SK-N-SH (cell line): ENCODE data around the gene RAB6B.

- RRBS, result no CpG with 5 or more reads among the region's 7 CpGs
CAGE:
- cytosol, long polyA plus RNA, result no peak
- long polyA plus RNA, result no peak
- nucleus, long polyA plus RNA, result no peak
Measured at GRCh38 chr3:133459431-133459890, 59.6 kb downstream of the BFSP2 start.

GRCh38 chr3:133469133-133469474 is 69.2 kb downstream of the BFSP2 start:
- RRBS, result no CpG with 5 or more reads among the region's 6 CpGs
CAGE:
- cytosol, long polyA plus RNA, result no peak
- long polyA plus RNA, result no peak
- nucleus, long polyA plus RNA, result no peak

DNA sequence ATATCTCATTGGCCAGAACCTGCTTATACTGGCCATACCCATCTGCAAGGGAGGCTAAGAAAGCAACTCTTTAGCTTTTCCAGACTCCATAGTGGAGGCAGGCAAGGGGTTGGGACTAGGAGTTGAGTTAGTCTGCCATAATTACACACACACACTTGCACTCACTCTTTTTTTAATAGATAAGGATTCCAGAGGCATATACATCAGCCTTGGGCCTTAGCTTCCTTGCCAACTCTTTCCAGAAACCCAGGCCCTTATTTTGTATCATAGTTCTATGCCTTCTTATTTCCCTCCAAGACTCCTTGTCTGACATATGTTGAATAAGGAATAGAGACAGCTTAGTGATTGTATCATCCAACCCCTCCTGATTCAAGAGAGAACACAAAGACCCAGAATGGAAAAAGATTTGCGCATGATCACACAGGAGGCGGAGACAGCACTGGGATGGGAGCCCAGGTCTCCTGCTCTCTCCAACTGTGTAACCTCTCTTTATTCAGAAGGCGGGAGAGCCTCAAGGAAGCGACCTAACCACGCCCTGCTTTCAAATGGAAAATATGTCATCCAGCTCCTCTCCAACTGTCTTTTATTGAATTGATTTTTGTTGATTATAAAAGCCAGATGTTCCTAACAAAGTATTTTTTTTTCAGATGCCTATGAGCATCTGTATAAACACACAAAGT is 74.2 kb downstream of the BFSP2 start:
- RRBS, result no CpG with 5 or more reads among the region's 5 CpGs
CAGE:
- cytosol, long polyA plus RNA, result no peak
- long polyA plus RNA, result no peak
- nucleus, long polyA plus RNA, result no peak

GRCh38 chr3:133535732-133536325 is 37.7 kb upstream of the CDV3 start:
- RRBS, result no CpG with 5 or more reads among the region's 2 CpGs
CAGE:
- cytosol, long polyA plus RNA, result no peak
- long polyA plus RNA, result no peak
- nucleus, long polyA plus RNA, result no peak

GRCh38 chr3:133536667-133537067 is 36.8 kb upstream of the CDV3 start:
- RRBS, result no CpG with 5 or more reads among the region's 2 CpGs
CAGE:
- cytosol, long polyA plus RNA, result no peak
- long polyA plus RNA, result no peak
- nucleus, long polyA plus RNA, result no peak

GRCh38 chr3:133574815-133575343 is 1.4 kb downstream of the CDV3 start:
- RRBS, result no CpG with 5 or more reads among the region's 8 CpGs
CAGE:
- cytosol, long polyA plus RNA, result no peak
- long polyA plus RNA, result no peak
- nucleus, long polyA plus RNA, result no peak

GRCh38 chr3:133589494-133590185 is 16.2 kb downstream of the CDV3 start:
- RRBS, result no CpG with 5 or more reads among the region's 10 CpGs
CAGE:
- cytosol, long polyA plus RNA, result no peak
- long polyA plus RNA, result no peak
- nucleus, long polyA plus RNA, result no peak

DNA sequence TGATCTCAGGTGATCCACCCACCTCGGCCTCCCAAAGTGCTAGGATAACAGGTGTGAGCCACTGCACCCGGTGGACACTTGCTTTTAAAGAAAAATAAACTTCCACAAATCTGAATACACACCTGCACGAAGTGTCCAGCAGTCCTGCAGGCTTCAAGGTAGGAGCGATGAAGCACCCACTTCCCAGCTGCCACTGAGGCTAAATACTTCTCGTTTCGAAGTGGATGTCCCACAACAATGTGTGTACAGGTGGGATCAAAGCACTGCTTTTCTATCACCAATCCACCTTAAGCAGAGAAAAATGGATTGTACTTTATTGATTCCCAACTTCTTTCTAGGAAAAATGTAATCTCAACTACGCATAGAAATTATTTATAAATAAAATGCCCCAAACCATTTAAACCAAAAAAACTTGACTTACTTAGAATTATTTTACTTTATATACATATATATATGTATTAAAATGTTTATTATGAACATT is 38.8 kb downstream of the CDV3 start:
- RRBS, result no CpG with 5 or more reads among the region's 7 CpGs
CAGE:
- cytosol, long polyA plus RNA, result no peak
- long polyA plus RNA, result no peak
- nucleus, long polyA plus RNA, result no peak

- RRBS, result 29% methylated on average over 1 of the region's 2 CpGs
CAGE:
- cytosol, long polyA plus RNA, result no peak
- long polyA plus RNA, result no peak
- nucleus, long polyA plus RNA, result no peak
Measured at GRCh38 chr3:133663834-133664168, 2.1 kb upstream of the TOPBP1 start.

- RRBS, result no CpG with 5 or more reads among the region's 5 CpGs
CAGE:
- cytosol, long polyA plus RNA, result no peak
- long polyA plus RNA, result no peak
- nucleus, long polyA plus RNA, result no peak
Measured at GRCh38 chr3:133757827-133758142, 11.6 kb downstream of the TF start.

DNA sequence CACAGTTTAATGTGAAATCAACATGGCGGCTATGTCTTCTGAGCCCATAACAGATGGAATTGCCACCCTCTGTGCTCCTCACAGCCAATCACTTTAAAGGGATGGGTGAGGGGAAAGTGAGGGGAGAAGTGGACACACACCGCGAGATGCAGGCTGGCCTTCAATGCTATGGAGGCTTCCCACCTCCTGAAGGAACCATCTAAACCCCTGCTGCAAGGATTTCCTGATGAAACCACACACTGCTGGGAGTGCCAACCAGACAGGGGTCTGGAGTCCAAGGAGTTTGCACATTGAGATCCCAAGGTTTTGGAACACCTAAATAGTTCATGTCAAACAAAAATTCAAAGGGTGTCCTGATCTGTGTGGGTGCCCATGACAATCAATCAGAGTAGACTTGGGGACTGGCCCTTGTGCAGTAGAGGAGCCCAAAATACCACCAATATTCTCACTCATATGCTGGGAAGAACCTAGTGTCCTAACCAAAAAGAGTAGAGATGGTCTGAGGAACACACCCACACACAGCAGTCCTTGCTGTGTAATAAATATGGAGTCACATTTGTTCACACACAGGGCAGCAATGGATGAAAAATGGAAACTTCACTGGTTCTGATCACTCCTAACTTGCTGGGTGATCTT is 18.8 kb downstream of the SRPRB start:
- RRBS, result no CpG with 5 or more reads among the region's 3 CpGs
CAGE:
- cytosol, long polyA plus RNA, result no peak
- long polyA plus RNA, result no peak
- nucleus, long polyA plus RNA, result no peak

DNA sequence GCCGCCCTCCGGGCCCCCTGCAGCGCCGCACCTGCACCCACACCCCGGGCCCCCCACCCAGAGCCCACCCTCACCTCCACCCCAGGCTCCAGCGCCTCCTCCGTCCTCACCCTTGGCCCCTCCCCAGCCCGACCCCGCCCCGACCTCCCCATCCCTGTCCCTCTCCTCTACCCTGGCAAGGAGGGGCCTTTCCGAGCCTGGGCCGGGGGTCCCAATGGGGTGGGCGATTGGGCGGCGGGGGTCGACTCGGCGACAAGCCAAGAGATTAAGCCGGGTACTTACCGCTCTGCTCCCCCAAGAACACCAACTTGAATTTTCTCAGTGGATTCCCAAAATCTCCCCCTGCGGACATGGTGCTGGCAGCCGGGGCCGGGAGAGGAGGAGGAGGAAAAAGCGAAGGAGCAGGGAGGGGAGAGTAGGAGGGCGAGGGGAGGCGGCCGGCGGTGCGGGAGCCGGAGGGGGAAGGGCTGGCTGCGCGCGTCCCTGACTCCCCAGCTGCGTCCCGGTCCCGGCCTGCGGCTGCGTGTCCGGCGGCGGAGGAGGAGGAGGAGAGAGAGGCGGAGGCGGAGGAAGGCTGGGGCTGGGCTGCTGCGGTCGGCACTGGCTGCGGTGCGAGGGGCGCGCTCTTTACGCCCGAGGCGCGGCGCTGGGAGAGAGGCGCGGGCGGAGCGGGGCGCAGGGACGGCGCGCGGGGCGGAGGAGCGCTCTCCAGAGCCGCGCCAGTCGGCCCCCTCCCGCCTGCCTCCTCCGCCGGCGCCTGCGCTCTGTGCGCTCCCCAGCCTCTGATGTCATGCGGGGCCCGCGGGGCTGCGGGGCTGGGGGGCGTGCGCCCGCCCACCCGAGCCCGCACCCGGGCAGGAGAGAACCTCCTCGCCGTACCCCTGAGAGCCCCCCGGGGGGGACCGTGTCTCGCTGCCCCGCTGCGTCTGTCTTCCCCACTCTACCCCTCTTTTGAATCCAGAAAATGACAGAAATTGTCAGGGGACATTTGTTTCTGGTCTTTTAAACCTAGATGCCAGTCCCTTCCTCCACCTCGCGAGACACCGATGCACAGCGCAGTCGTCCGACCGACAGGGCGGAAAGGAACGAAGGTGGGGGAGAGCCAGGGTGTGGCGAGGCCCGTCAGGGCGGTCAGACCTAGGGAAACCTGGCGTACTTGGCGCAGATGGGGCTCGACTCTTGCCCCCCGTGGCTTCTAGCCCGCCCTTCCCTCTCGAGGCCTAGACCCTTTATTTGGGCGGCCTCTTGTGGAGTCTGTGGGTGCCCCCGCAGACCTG is at the start of gene RAB6B:
RAB6B (minus strand) TSS at position 768 of the 1,277 bp plus-strand sequence.
- RRBS, result 2% methylated on average over 34 of the region's 111 CpGs
CAGE:
- cytosol, long polyA plus RNA, result no peak
- long polyA plus RNA, result no peak
- nucleus, long polyA plus RNA, result no peak

GRCh38 chr3:134066949-134067561 is 37.3 kb upstream of the SLCO2A1 start:
- RRBS, result no CpG with 5 or more reads among the region's 8 CpGs
CAGE:
- cytosol, long polyA plus RNA, result no peak
- long polyA plus RNA, result no peak
- nucleus, long polyA plus RNA, result no peak

GRCh38 chr3:134069530-134070169 is 39.9 kb upstream of the SLCO2A1 start:
- RRBS, result no CpG with 5 or more reads among the region's 19 CpGs
CAGE:
- cytosol, long polyA plus RNA, result no peak
- long polyA plus RNA, result no peak
- nucleus, long polyA plus RNA, result no peak

DNA sequence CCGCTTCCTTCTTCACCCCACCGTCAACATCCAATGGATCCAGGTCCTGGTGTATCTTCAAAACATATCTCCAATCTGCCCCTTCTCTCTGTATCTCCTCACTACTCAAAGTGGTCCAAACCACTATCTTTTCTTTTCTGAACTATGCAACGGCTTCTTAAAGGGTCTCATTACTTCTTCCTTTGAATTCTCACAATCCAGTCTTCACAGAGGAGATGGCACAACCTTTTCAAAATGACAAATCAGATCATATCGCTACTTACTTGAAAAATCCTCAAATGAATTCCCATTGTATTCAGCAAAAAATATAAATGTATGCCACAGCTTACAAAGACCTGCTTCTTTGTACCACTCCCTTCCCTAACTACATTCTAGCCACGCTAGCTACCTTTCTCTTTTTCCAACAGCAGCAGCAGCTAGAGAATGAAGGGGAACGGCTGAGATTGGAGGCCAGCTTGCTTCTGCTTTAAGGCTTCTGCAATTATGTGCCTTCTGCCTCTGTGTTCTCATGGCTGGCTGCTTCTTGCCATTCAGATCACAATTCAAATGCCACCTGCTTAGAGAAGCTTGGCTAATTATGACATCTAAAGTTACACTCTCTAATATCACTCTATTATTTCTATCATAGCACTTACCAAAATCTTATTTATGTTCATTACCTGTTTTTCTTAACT is 95.4 kb downstream of the RYK start:
- RRBS, result no CpG with 5 or more reads among the region's 6 CpGs
CAGE:
- cytosol, long polyA plus RNA, result no peak
- long polyA plus RNA, result no peak
- nucleus, long polyA plus RNA, result no peak

GRCh38 chr3:134222726-134223589 is 27.7 kb downstream of the RYK start:
- RRBS, result no CpG with 5 or more reads among the region's 5 CpGs
CAGE:
- cytosol, long polyA plus RNA, result no peak
- long polyA plus RNA, result no peak
- nucleus, long polyA plus RNA, result no peak

GRCh38 chr3:134308482-134308984 is 57.9 kb upstream of the RYK start:
- RRBS, result no CpG with 5 or more reads among the region's 7 CpGs
CAGE:
- cytosol, long polyA plus RNA, result no peak
- long polyA plus RNA, result no peak
- nucleus, long polyA plus RNA, result no peak

DNA sequence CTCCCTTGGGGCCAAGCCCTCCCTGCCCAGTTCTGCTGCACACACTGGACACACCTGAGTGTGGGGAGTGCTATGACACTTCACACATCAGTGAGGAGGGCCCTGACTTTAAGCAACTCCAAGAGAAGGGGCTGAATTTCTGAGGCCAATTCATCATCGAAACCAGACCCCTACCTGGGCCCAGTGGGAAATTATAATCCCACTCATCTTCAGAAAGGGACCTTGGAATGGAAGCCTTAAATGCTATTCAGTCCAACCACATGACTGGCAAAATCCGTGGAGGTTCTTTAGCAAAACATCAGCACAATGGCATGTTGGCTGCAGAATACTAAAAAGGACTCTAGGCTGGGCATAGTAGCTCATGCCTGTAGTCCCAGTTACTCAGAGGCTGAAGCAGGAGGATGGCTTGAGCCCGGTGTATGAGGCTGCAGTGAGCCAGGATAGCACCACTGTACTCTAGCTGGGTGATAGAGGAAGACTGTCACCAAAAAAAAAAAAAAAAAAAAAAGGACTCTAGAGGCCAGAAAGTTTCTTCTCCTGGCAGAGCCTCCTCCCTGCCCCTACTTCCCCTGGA is 60.5 kb upstream of the RYK start:
- RRBS, result no CpG with 5 or more reads among the region's 3 CpGs
CAGE:
- cytosol, long polyA plus RNA, result no peak
- long polyA plus RNA, result no peak
- nucleus, long polyA plus RNA, result no peak

DNA sequence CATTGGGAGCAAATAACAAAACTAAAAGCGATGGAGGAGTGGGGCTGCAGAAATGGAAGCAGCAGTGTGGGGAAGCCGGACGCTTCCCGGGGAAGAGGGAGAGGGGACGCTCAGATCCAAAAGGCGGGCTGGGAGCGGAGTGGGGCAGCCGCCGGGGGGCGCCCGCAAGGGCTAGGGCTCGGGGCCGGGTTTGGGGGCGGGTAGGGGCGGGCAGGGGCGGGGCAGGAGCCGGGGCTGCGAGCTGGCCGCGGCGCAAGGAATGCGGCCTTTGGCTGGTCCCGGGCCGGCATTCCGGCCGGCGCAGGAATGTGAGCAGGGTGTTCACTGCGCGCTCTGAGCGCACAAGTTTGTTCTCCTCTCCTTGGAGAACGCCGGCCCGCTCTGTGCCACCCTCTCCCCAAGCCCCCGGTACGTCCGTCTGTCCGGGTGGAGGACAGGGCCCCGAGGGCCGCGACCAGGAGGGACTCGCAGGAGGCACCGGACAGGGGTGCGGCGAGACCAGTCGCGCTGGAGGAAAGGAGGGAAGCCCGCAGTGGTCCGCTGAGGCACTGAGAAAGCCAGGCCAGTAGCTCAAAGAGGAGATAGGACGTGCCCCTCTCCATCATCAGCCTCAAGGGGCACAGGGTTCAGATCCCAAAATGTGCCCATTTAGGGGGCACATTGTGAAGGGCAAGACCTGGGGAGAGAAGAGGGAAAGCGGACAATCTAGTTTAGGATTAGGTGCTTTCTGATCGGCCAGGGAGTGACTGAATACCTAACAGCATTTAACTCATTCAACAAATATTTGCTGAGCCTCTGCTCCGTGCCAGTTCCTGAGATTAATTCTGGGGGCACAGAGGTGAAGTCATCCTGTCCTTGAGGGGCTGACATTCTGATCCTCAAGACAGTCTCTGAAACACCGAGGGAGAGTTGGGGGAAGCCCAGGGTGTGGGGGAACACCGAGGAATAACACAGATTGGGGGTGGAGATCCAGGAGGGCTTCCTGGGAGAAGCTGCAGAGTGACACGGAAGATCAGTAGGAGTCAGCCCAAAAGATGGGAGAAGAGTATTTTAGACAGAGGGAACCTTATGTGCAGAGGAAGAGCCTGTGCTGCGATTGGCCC is 60.7 kb downstream of the AMOTL2 start:
- RRBS, result 82% methylated on average over 30 of the region's 56 CpGs
CAGE:
- cytosol, long polyA plus RNA, result no peak
- long polyA plus RNA, result no peak
- nucleus, long polyA plus RNA, result no peak

DNA sequence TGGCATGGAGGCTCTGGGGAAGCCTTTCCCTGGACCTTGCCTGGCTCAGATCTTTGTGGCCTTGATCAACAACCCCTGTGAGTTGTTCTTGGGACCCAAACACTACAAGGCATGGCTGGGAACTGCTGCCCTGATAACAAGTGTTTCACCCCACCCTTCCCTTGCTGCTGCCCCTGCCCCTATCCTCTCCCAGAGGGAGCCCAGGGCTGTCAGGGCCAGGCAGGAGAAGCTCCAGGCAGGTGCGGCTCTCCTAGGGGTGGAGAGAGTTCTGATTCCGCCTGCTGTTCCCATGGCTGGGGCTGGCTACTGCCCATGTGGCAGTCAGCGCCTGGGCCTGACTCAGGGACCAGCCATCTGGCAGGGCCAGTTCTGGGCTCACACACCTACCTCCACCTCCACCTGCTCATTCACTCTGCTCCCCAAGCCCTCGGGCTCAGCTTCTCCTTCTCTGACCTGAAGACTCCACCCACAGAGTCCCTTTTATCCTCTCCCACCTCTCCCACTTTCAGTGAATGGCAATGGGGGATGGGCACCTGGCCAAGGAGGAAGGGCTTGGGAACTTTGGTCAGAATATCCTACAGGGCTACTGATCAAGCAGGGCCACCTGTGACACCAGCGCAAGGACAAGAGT is 23.4 kb downstream of the AMOTL2 start:
- RRBS, result no CpG with 5 or more reads among the region's 5 CpGs
CAGE:
- cytosol, long polyA plus RNA, result no peak
- long polyA plus RNA, result no peak
- nucleus, long polyA plus RNA, result no peak